Fibroblast of the aortic adventitia (primary cell): ENCODE data around the gene APMAP.

DNA sequence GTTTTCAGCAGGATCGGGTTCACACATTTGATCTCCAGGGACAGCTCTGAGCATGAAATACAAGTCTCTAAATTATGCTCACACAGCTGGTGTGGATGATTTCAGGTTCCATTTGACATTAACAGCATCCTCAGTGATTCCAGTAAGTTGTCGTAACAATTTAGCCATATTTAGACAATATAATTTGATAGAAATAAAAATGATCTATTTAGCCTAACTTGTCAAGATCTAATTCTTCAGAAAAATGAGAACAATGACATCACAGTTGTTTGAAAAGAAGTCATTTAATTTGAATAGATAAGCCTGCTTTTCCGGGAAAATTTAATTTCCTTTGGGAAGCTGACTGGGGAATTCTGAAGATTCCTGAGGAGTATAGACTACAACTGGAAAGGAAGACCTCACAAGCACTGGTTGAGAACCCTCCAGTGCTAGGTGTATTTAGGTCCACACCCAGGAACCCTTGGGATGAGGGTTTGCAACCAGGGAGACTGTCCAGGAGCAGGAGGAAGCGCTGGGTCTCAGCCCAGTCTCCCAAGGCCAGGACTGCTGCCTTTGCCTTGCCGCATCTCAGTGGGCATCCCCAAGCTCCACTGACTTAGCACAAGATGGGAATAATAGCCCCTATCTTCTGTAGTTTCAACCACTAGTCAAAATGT is 6.7 kb upstream of the CD93 start:
- CAGE, long polyA plus RNA, result no peak

GRCh38 chr20:23114054-23114357 is 27.9 kb upstream of the CD93 start:
- CAGE, long polyA plus RNA, result no peak

GRCh38 chr20:23132364-23133593 is 46.7 kb upstream of the CD93 start:
- CAGE, long polyA plus RNA, result no peak

GRCh38 chr20:23139474-23139717 is 53.3 kb upstream of the CD93 start:
- CAGE, long polyA plus RNA, result no peak

GRCh38 chr20:23164017-23164707 is 78.0 kb upstream of the CD93 start:
- CAGE, long polyA plus RNA, result no peak

DNA sequence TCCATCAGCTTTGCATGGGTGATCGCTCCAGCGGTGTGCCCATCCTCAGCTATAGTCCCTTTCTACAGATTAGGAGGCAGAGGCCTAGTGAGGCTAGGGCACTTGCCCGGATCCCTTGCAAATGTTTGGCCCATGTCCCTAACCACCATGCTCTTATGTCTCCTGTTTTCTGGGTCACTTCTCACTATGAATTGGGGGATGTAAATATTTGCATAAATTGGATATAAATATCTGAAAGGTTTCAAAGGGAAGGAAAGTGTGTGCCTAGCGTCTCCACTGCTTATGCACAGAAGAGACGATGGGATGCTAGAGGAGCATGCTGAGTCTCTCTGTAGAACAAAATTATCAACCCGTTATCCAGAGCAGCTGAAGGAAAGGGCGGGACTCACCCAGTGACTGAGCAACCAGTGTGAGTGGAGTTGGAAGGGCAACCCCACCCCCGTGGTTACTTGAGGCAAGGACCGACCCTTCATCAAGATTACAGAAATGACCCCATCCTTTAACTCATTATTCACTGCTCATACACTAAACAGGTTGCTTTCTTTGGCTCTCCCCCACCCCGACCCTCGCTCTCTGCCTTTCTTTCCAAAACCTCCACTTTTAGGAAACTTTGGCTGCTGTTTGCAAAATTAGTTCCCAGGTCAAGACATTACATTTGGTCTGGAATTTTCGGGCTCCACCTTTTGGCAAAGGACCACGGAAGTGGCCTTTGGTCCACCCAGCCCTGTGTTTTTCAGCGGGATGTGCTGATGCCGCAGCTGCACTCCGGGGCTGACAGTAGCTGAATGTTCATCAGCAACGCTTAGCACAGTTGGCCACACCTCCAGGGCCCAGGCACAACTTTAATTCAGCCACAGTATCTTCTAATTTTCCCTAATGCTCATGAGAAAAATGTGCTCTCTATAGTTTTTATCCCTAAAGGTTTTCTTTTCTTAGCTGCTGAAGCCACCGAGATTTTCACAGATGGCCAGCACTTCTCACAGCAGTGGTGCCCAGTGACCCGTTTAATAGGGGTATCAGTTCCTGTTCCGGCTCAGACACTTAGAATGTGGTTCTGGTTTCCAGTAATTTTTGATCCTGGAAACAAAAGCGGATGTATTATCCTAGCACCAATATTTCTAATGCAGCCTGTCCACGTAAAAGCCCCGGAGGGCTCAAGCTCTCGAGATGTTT is 103.8 kb upstream of the NXT1 start:
- CAGE, long polyA plus RNA, result no peak

DNA sequence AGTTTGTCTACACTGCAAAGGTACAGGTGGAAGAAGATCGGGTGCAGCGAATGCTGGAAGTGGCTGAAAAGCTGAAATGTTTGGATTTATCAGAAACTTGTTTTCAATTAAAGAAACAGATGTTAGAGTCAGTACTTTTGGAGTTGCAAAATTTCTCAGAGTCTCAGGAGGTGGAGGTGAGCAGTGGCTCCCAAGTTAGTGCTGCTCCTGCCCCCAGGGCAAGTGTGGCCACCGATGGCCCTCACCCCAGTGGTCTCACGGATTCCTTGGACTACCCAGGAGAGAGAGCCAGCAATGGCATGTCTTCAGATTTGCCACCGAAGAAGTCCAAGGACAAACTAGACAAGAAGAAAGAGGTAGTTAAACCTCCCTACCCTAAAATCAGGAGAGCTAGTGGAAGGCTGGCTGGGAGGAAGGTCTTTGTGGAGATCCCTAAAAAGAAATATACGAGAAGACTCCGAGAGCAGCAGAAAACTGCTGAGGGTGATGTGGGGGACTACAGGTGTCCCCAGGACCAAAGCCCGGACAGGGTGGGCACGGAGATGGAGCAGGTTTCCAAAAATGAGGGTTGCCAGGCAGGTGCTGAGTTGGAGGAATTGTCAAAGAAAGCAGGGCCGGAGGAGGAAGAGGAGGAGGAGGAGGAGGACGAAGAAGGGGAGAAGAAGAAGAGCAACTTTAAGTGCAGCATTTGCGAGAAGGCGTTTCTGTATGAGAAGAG is 2.8 kb downstream of the GZF1 start:
- CAGE, long polyA plus RNA, result no peak

DNA sequence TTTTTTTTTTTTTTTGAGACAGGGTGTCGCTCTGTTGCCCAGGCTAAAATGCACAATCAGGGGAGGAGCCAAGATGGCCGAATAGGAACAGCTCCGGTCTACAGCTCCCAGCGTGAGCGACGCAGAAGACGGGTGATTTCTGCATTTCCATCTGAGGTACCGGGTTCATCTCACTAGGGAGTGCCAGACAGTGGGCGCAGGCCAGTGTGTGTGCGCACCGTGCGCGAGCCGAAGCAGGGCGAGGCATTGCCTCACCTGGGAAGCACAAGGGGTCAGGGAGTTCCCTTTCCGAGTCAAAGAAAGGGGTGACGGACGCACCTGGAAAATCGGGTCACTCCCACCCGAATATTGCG is 4.7 kb upstream of the NAPB start:
- CAGE, long polyA plus RNA, result no peak

- CAGE, long polyA plus RNA, result no peak
Measured at GRCh38 chr20:23602164-23602554, 3.6 kb downstream of the CST9 start.

DNA sequence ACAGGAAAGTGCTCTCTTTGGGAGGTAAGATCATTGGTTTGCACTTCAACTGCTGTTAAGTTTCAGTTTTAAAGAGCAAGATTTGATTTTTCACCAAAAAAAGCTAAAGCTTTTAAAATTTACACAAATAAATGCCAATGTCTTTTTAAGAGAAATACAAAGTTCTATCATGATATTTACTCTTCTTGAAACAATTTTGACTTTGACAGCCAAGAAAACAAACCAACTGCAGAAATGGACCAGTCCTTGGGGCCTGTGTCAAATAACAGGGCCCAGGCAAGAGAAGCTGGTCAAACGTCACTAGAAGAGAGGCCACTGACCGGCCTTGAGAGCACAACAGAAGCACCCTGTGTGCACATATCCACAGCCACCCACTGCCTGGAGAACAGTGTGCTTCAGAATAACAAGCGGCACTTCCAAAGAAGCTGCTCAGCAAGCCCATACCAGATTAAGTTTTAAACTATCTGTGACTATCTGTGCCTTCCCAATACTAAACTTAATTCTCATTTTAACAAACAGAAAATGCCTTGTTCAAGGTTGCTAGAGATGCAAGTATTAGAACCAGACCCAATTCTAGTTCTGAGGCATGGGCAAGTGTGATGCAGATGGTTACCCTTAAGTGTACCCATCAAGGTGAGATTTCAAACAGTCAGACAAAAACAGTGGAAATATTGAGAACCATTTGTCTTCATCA is 14.7 kb downstream of the APMAP start:
- CAGE, long polyA plus RNA, result no peak

DNA sequence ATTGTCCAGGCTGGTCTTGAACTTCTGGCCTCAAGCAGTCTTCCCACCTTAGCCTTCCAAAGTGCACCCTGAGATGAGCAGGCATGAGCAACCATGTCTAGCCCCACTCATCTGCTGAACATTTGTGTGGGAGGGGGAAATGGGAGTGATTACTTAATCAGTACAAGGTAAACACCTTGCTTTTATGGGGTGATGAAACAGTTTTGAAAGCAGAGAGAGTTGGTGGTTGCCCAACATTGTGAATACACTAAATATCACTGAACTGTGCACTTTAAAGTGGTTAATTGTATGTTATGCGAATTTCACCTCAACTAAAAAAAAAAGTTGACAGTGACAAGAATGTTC is 5.3 kb downstream of the APMAP start:
- CAGE, long polyA plus RNA, result no peak

DNA sequence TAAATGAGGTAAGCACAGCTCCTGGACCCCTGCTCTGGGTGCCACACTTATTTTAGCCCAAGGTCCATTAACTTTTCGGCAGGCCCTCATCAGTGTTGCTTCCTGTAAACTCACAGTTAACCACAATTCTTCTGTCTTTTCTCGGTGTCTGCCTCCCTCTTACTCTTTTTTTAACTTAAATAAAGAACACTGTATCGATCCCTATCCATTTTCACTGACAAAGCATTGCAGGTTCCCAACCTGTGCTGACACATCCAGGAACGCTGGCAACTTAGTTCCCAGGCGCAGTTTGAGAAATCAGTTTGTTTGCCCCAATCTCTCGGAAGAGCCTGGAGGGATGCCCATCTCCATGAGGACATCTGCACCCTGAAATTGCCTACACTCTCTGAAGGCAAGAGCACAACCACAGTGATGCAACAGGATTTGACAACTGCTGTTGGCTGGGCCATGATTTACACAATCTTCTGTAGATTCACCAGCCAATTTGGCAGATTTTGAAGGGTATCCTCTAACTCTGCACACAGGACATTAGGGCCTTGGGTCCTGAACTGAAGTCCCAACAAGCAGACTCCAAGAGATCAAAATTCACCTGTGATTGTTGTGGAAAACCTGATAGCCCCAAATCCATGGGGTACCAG is 3.5 kb downstream of the APMAP start:
- CAGE, long polyA plus RNA, result no peak

- CAGE, long polyA plus RNA, result no peak
Measured at GRCh38 chr20:24992548-24993248, at the start of gene APMAP. Gene APMAP, minus strand, starts transcription at chr20:24992751.

GRCh38 chr20:25044485-25045545 is 13.1 kb downstream of the ACSS1 start:
- CAGE, long polyA plus RNA, result no peak

- CAGE, long polyA plus RNA, result no peak
Measured at GRCh38 chr20:25056959-25057720, 799 bp downstream of the ACSS1 start.

- CAGE, long polyA plus RNA, result no peak
Measured at GRCh38 chr20:25076708-25077028, 5.3 kb downstream of the VSX1 start.

DNA sequence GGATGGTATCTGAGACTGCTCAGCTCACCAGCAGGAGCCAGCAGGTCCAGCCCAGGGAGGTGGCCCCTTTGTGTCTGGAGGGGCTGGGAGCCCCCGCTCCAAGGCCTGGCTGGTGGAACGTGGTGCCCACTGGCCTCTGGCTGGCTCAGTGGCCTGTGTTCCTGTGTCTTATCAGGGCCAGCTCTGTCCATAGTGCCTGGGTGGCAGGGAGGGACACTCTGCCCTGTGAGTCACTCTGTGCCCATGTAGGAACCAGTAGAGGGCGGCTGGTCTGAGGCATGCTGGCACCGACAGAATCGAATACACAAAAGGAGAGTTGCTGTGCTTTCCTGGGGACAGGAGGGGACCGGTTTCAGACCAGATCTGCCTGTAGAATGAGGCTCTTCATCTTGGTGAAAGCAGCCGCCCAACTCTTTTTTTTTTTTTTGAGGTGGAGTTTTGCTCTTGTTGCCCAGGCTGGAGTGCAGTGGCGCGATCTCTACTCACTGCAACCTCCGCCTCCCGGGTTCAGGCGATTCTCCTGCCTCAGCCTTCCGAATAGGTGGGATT is 7.5 kb downstream of the PYGB start:
- CAGE, long polyA plus RNA, result no peak

DNA sequence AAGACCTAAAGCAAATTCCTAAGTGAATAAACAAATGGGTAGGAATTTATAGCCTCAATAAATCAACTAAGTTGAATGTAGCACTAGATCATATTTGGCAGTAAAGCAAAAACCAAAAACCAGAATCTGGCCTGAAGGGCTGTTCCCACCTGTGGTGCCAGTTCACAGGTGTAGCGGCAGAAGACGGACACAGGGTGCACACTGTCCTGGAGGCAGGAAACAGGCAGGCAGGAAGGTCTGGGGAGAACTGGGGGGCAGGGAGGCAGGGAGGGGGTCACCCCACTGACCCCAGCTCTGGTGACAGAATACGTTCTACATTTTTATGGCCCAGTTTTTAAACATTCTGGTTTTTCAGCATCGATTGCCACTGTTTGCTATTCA is 36.5 kb downstream of the ABHD12 start:
- CAGE, long polyA plus RNA, result no peak

DNA sequence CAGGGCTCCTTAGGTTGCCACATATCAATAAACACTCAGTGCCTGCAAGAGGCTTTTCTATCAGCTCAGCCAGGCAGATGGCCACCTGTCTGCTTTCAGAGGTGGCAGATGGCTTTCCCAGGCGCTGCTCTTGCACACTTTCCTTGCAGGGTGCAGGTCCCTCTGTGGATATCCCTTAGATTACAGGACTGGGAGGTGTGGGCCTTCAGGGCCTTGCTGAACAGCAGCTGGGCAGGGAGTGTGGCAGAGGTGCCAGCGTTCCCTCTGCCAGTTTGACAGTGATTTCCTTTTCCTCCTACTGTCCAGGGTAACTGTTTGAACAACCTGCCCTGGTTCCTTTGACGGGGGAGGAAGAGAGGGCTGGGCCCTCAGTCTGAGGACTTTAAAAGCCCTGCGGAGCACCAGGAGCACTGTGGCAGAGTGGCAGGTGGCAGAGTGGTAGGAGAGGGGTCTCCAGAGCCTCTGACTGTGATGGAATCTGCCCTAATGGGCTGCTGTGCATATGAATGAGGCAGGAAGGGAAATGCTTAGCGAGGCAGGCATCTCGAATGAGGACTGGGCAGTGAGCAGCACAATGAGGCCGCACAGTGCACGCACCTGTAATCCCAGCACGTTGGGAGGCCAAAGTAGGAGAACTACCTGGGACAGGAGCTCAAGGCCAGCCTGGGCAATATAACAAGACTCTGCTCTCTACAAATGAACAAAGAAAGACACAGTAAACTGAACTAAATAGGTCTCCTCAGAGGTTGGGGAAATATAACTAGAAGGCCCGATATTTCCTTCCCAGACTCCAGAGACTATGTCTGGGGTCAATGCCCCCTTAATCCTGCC is 34.1 kb downstream of the ABHD12 start:
- CAGE, long polyA plus RNA, result no peak

DNA sequence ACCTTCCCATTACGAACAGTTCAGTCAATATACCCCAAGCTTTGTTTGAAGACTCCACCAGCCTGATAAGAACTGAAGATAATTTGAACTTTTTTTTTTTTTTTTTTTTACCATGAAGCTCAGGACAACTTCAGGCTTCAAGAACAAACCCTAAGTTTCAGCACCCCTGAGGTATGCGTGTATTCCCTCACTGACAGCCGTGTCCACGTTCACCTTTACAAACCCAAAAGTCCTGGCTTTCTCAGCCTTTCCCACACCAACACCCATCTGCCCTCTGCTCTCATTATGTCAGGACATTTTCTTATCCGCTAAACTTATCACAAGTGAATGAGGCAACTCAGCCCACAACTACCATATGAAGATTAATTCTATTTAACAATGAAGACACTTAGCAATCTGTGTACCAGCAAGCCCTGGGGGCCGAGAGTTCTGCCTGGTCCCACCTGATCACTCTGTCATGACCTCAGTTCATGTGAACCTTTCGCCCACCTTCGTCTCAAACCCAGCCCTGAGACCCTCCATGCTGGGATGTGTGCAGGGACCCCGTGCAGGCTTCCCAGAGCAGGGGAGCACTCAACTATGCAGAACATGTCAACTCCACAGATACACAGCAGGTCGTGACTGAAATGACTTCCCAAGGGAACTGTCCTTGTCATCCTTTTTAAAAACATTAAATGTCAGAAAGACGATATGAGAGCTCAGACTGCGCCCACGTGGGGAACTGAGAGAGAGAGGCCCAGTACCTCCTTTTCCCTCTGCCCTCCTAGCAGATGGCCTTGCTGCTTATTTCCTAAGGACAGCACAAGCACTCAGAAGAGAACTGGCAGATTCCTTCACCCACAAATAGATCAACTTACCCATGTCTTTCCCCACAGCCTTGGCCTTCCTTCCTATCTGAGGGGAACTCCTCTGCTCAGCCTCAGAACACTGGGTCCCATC is 11.8 kb downstream of the ABHD12 start:
- CAGE, long polyA plus RNA, result no peak